ENCODE data around the genes TBC1D2B and CRABP1.

GRCh38 chr15:78056231-78056691 is 21.2 kb downstream of the TBC1D2B start:
- PRO-cap, 2 experiments, result no peak in any of the 2 experiments

DNA sequence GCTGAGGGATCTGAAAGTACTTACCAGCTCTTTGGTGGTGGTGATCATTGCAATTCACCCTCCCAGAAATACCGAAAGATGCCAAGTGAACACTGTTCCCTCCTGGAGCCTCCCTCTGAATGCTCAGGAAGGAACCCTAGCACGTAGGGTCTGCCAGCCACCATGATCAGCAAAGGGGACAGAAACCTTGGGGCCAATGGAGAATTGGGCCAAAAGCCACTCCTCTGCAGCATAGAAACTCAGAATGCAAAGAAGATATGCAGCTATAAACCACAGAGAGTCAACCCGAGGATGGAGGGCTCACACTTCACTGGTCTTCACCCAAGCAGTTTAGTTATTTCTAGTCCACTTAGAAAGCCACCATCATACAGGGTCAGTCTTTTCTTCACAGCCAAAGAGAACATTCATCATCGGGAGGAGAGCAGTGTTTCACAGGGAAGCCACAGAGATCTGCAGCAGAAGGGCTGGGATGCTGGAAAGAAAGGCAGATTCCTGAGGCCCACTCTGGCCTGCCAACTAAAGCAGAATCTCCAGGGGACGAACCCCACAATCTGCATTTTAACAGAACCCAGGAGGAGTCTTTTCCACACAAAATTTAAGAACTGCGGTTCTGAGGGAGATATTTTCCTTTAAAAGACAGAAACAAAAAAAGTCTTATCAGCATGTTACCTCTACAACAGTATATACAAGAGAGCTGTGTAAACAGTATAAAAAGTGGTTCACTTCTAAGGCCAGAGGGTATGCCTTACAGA is 11.3 kb downstream of the TBC1D2B start:
- PRO-cap, 2 experiments, result no peak in any of the 2 experiments

GRCh38 chr15:78071823-78072330 is 5.6 kb downstream of the TBC1D2B start:
- PRO-cap, 2 experiments, result no peak in any of the 2 experiments

DNA sequence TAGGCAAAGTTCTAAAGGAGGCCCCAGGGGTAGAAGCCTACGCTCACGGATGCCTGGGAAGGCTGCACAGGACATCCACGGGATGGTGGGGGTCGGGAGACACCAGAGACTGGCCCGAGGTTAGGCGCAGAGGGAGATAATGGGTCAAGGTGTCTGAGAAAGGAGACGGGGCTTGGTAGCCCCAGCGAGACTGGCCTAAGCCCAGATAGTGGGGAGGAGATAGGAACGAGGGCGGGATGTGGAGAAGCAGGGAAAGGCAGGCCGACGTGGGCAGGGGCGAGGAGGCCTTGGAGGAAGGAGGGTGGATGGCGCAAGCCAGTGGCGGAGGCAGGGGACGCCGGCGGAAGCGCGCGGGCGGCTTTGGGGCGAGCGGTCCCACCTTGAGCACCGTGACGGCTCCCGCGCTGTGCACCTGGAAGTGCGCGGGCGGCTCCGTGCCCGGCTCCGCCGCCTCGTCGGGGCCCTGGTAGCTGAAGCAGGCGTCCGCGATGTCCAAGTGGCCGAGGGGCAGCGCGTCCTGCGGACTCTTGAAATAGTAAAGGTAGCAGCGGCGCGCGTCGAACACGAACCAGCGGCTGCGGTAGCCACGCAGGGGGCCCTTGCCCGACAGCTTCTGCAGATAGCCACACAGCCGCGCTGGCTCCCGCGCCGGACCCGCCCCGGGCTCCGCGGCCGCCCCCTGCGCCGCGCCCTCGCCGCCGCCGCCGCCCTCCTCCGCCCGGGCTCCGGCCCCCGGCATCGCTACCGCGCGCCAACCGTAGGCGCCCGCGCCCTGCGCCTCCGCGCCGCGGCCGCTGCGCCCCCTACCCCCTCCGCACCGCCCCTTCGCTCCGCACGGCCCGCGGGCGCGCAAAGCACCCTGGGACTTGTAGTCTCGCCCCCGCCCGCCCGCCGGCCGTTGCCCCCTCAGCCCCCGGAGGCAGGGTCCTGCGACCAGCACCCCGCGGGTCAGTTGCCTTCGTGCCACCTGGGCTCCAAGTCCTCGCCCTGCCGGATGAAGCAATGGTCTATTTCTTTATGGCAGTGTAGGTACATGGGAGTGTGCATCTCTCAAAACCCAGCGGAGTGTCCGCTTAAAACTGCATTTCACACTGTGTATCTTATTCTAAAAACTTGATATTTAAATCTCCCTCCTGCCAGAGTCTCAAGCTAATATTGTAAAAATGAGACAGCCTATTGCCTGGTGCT is at the start of gene TBC1D2B:
TSS of gene TBC1D2B (minus strand) at position 798 of the 1,188 bp plus-strand sequence.
- PRO-cap, 2 experiments, result no peak in any of the 2 experiments

DNA sequence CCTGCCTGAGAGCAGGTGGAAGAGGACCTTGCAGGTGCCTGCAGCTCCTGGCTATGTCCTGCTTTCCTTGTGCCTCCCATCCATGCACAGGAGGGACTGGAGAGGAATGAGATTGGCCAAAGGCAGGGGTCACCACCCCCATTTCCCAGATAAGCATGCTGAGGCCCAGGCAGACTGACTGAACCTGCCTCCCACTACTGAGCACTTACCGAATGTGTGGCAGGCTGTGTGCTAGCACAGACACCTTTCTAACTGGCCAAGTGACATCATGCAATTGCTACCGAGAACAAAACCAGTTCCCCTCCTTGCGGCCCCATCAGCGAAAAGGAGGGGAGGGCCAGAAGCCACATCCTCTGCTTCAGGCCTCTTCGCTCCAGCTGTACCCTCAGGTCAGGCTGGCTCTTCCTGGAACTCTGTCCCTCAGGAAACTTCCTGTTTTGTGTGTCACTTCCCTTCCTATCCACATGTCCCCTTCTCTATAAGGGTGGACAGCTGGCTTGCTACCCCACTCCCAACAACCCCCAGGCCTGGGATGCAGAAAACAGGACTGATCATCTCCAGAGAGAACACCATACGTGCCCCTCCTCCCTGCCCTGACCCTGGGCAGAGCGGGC is 11.4 kb downstream of the SH2D7 start:
- PRO-cap, 2 experiments, result no peak in any of the 2 experiments

GRCh38 chr15:78265256-78266025 is 1.1 kb downstream of the DNAJA4 start:
- PRO-cap, 2 experiments, result no peak in any of the 2 experiments

DNA sequence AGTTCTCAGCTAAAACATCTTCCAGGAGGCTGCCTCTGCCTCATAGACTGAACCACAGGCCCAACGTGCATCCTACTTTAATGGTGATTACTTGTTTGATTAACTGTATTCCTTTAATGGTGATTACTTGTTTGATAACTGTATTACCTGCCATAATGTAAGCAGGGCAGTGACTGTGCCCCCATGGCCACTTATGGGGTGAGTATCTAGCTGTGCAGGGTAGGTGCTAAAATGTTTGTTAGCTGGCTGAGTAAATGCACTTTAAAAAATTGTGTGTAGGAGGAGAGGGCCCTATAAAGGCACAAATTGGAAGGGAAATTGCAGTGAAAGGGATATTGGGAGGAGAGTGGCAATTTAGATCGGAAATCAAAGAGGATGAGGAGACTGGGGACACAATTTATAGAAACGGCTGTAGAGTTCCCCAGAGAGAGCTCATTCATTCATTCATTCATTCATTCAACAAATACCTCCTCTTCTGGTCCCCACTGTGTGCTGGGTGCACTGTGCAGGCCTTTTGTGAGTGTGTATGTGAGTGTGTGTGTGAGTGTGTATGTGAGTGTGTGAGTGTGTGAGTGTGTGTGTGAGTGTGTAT is 2.3 kb downstream of the DNAJA4 start:
- PRO-cap, 2 experiments, result no peak in any of the 2 experiments

DNA sequence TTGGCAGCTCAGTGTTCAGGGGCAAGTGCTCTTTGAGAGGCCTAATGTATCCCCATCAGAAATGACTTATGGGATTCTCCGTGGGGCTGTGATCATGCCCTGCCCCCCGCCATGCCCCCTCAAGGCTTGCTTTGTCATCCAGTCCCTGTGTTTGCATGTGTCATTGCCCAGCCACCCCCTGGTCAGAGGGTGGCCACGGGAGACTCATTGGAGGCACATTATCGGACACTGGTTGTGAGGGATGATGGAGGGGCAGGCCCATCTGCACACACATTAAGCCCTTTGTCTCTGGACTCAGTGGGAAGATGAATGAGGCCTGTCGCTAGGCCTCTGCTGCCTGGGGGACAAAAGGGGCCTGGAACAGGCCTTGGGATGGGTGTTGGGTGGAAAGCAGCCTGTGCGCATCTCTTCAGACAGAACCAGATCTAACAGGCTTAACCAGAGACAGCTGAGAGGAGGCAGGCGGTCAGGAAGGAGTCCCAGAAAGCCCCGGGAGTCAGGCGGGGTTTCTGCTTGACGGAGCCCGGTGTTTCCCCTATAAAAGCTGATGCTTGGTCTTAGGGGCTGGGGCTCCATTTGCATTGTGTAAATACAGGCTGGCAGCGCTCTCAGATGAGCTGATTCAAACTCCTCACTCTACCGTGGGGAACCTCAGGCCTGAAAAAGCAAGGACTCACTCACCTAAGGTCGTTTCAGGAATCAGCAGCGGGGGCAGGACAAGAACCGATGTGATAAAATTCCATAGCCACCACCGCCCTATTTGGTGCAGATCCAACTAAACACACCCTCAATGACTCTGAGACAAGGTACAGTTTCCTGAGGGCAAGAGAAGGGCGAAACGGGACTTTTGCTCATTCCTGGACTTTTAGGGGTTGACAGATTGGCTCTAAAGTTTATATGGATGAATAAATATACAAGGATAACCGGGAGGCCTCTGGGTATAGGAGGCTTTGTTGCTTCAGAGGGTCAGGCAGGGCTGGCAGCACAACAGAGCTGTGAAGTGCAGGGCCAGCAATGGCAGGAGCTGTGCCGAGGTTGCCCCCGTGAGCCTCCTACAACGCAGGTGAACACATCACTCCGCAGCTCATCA is 17.1 kb upstream of the SKIC8 start:
- PRO-cap, 2 experiments, result no peak in any of the 2 experiments

GRCh38 chr15:78339992-78340794 is at the start of gene CRABP1:
TSS of gene CRABP1 (plus strand) at chr15:78340353.
- PRO-cap, 2 experiments, result no peak in any of the 2 experiments

DNA sequence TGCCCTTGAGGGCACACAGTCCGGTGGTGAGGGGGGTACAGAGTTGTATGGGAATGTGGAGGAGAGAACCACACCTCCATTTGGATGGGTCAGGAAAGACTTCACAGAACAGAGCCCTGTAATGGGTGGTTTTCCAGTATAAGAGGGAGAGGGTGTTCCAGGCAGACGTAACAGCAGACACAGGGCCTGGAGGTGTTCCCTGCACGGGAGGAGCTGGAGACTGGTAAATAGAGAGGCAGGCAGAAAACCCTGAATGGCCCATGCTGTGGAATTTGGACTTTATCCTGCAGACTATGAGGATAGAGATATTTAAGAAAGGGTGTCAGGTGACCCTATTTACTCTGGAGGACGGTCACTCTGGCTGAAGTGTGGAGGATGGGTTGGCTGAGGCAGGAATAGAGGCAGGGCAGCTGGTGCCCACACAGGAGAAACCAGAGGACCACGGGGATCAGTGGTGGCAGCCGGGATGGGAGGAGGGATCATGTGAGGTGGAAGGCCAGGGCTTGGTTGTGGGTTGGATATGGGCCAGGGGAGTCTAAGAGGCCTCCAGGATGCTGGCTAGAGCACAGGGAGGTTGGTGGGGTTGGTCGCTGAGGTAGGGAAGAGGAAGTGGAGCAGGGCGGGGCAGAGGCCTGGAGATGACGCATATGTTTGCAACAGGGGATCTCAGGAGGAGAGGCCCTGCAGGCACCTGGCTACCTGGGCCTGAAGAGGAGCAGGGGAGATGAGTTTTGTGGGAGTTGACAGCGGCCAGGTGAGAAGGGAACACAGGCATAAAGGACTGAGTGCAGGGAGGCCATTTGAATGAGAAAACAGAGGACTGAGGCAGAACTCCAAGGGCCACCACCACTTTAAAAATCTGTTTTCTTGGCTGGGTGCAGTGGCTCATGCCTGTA is 34.7 kb downstream of the CRABP1 start:
- PRO-cap, 2 experiments, result no peak in any of the 2 experiments

- PRO-cap, 2 experiments, result no peak in any of the 2 experiments
These were observed 29.7 kb upstream of the HYKK start for GRCh38 chr15:78477610-78478096.

- PRO-cap, 2 experiments, result no peak in any of the 2 experiments
These were observed 405 bp downstream of the HYKK start for GRCh38 chr15:78507794-78508169.

DNA sequence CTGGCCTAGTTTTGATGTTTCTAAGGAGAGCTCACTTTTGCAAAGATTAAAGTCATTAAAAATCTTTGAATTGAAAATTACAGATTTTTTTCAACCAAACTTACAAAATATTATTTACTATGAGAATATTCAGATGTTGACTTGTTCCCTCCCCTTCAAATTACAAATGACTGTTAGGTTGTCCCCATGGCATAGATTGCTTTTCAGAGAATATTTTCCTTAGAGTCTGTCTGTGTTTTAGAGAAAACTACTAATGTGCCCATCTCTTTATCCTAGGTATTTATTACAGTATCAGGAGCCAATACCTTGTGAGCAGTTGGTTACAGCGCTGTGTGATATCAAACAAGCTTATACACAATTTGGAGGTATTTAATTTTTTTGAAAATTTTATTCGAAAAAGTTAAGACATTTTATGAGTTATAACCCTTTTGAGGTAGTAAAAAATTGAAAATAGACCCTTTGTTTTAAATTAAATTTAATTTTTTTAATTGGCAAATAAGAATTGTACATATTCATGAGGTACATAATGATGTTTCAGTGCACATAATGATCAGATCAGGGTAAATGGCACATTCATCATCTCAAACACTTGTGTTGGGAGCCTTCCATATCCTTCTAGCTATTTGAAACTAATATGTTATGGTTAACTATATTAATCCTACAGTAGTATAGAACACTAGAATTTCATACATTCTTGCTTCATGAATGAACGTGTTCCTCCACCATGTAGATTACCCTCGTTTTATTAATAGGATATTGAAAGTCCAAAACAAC is 4.5 kb downstream of the PSMA4 start:
- PRO-cap, 2 experiments, result no peak in any of the 2 experiments

DNA sequence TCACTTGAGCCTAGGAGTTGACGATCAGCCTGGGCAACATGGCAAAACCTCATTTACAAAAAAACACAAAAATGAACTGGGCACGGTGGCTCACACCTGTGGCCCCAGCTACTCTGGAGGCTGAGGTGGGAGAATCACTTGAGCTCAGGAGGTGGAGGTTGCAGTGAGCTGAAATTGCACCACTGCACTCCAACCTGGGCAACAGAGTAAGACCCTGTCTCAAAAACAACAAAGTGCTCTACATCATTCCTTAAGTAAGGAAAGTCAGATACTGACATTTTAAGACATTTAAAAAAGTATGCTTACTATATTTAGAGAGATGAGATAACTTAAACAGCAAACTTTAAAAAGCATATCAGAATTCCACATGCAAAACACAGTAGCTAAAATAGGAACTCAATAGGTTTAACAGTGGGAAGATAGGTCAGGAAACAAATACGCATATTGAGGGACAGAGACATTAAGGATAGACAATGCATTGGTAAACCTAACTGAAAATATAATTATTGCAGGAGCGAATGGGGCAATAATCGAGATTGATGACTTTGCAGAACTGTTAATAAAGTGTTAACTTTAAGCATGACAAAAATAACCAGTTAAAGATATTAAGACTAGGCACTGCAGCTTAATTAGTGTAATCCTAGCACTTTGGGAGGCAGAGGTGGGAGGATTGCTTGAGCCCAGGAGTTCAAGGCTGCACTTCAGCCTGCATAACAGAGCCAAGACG is 32.1 kb downstream of the MORF4L1 start:
- PRO-cap, 2 experiments, result peak in 2 of 2 experiments; most common plus-strand start position 114 of the sequence (in 2)

- PRO-cap, 2 experiments, result no peak in any of the 2 experiments
These were observed 12.4 kb downstream of the CTSH start for GRCh38 chr15:78932002-78933273.

DNA sequence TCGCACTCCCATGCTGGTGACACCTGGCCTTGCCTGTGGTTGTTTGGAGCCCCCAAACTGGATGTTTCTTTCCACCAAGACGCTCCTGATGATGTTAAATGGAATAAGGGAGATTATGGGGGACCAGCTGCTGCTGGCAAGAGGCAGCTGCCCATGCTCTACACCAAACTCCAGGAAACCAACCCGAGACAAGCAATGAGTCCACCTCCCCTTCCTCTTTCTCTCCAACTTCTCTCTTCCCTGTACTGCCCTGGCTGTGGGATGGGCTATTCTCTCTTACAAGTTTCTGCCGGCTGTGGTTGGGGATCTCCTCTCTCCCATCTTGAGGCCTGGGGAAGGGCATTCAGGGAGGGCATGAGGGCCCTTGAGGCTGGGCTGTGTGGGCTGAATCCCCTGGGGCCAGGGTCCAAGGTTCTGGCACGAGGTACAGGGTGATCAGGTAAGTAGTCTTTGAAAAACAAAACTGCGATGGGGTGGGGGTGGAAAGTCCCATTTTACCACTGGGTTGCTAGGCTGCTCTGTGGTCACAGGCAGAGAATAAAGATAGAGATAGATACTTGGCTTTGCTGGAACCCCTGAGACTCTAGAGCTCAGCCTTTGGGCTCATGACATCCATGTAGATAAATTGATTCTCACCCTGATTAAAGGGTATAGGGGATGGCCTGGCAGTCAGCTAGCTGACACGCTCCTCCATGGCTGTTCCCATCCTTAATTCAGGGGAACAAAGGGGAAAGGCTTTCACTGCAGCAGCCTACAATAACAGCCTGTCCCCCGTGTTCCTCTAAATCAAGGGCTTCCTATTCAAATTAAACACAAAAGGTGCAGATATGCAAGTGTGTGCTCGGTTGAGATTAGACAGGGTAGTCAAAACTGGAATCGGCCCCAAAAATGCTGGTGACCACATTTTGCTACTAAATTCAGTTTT is 32.4 kb upstream of the CTSH start:
- PRO-cap, 2 experiments, result no peak in any of the 2 experiments

GRCh38 chr15:79219667-79220132 is 62.8 kb upstream of the ANKRD34C start:
- PRO-cap, 2 experiments, result no peak in any of the 2 experiments

- PRO-cap, 2 experiments, result no peak in any of the 2 experiments
These were observed 50.3 kb downstream of the MTHFS start for GRCh38 chr15:79846268-79847175.

DNA sequence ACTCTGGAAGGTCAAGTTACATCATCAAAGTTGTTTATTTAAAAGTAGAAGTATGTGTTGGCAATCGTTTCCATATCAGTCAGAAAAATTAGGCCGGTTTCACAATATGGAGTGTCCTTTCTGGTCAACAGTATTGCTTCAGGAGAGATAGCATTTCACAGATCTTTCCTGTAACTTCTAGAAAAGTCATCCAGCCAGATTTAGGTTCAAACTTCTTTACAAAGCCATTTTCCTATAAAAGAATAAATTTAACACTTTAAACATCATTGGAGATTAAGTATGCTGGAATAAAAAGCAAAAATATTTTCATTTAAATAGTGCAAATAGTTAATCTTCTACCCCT is 10.1 kb downstream of the BCL2A1 start:
- PRO-cap, 2 experiments, result no peak in any of the 2 experiments

- PRO-cap, 2 experiments, result no peak in any of the 2 experiments
These were observed 39.1 kb upstream of the BCL2A1 start for GRCh38 chr15:80010008-80010538.